HL-60 (cell line): ENCODE measurements around the gene PSMG2.

GRCh38 chr18:9254484-9255065, 80.0 kb upstream of the TWSG1 start:
- RRBS, result no CpG with 5 or more reads among the region's 2 CpGs

- RRBS, result no CpG with 5 or more reads among the region's 11 CpGs
Observed at GRCh38 chr18:9513019-9513494, 37.7 kb downstream of the RALBP1 start.

GRCh38 chr18:9569582-9570244, 44.6 kb downstream of the PPP4R1 start:
- RRBS, result no CpG with 5 or more reads among the region's 3 CpGs

DNA sequence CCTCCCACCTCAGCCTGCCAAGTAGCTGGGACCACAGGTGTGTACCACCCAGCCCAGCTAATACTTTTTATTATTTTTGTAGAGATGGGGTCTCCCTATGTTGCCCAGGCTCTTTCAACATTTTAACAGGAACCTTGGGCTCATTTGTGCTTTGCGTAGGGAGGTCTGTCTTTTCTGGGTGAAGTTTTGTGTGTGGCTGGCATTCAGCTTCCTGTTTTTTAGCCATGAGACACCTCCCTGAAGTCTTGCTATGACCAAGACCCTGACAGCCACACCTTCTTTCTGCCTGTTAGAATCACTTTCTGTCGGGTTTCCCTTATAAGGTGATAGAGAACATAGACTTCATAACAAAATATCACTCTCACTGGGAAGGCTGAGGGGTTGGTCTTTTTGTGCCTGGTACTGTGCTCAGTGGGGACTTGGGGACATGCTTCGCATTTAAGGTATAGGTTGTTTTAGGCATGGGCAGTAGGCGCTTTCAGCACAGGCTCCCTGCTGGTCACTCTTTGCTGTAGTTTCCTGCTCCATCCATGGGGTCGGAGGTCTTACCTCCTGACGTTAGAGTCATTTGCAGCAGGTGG, 3.5 kb downstream of the RAB31 start:
- RRBS, result no CpG with 5 or more reads among the region's 6 CpGs

DNA sequence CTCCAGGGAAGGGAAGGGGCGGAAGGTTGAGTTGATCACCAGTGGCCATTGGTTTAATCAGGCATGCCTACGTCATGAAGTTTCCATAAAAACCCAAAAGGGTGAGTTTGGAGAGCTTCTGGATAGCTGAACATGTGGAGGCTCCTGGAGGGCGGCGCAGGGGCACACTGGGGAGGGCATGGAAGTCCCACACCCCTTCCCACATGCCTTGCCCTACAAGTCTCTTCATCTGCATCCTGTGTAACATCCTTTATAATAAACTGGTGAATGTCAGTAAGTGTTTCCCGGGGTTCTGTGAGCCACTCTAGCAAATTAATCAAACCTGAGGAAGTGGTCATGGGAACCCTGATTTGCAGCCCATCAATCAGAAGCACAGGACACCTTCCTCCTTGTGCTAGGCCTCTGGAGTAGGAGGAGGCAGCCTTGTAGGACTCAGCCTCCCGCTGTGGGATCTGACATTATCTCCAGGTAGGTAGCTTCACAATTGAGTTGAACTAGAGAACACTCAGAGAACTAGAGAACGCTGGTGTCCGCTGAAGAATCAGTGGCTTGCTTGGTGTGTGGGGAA, 30.4 kb downstream of the RAB31 start:
- RRBS, result no CpG with 5 or more reads among the region's 8 CpGs

- RRBS, result no CpG with 5 or more reads among the region's 17 CpGs
Observed at GRCh38 chr18:9806891-9807590, 78.7 kb upstream of the TXNDC2 start.

DNA sequence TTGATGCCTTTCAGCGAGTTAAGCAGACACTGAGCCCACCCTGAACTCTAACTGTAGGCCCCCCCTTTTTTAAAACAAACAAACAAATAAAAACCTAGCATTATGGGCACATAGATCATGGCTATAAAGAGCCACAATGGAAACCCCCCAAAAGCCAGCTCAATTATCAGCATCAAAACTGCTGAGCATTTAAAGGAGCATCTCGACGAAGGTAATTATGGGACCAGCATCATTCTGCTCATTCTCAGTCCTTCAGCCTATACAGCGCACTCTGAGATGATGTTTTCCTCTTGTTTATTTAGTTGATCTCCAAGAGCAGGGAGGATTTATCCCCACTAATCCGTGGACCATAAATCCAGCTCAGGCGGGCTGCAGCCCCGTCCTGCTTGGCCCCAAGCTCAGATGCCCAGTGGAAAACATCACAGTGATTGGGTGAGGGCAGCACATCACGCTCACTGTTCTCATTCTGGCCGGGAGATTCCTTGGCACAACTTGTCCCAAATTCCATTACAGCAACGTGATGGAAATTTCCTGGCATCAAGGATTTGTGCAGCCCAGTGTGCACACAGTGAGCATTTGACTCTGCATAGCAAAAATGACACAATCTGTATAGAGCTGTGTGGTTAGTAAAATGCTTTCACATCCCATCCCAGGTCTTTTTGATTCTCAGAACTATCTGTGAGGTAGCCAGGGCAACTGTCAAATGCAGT, 96.7 kb downstream of the VAPA start:
- RRBS, result no CpG with 5 or more reads among the region's 10 CpGs

- RRBS, result no CpG with 5 or more reads among the region's 7 CpGs
Observed at GRCh38 chr18:10068137-10068704, 154.4 kb downstream of the VAPA start.

GRCh38 chr18:10414227-10414513, 40.3 kb upstream of the APCDD1 start:
- RRBS, result 96% methylated on average over 3 of the region's 14 CpGs

DNA sequence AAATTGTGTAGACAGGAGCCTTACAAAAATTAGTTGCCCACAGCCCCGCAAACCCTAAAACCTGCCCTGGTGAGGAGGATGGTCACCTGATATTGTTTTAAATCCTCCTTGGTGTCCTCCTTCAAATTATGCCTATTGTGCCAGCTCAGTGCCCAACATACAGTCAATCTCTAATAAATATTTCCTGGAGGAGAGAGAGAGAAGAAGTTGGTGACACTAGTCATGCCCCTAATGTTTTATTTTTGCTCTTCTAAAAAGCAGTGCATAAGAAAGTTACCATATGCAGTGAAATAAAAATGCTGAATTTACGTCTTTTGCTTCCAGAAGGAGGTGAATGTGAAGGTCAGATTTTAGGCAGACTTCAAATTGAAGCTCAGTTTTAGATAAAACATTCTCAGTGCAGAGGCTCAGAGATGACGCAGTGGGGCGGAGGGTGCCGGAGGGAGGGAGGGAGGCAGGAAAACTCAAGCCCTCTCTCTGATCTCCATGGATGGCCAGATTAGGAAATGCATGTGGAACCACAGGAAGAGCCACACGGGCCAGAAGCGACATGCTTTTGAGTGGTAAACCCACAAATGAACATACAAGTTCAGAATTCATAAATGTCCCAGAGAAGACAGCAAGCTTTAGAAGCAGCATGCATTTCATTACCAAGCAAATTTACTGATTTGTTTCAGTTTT, 30.0 kb upstream of the APCDD1 start:
- RRBS, result no CpG with 5 or more reads among the region's 7 CpGs

GRCh38 chr18:10454797-10455729, 628 bp downstream of the APCDD1 start:
- RRBS, result 4% methylated on average over 23 of the region's 74 CpGs

DNA sequence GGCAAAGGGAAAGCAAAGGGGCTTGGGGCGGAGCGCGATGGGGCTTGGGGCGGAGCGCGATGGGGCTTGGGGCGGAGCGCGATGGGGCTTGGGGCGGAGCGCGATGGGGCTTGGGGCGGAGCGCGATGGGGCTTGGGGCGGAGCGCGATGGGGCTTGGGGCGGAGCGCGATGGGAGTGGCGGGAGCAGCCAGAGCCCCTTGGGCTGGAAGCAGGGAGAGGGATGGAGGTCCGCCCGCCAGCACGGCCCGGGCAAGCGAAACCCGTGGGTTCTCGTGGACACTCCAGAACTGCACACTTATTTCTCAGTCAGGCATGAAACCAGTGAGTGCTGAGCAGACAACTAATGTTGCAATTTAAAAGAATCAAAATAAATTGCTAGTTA, 81.7 kb downstream of the NAPG start:
- RRBS, result no CpG with 5 or more reads among the region's 29 CpGs

DNA sequence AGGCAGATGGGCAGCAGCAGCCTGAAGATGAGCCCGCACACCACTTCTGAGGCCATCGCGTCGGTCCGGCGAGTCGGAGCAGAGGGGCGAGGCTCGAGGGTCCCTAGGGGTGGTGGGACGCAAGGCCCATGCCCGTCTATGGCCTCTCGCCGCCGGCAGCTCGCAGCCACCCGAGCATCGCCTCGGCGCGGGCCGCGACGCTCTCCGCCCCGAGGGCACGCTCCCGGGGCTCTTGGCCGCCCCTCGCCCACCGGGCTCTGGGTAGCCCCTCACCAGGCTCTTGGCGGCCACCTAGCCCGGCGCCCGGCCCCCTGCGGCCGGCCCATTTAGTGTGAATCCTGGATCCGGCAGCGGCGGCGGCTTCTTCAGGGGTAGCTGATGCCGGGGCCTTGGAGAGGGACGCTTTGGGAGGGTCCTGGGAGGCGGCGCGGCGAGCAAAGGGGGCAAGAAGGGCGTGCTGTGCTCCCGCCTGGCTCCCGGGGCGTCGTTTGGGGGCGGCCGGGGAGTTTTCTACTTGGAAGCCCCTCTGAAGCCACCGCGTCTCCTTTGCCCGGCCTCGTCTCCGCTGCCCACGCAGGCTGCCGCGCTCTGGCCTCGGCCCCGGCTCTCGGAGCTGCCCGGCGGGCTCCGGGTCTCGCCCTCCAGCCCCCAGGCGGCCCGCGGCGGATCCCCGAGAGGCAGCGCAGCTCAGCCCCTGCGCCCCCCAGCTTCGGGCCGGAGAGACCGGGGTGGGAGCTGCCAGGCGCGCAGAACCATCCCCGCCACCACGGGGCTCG, 648 bp downstream of the PIEZO2 start:
- RRBS, result 32% methylated on average over 58 of the region's 83 CpGs

DNA sequence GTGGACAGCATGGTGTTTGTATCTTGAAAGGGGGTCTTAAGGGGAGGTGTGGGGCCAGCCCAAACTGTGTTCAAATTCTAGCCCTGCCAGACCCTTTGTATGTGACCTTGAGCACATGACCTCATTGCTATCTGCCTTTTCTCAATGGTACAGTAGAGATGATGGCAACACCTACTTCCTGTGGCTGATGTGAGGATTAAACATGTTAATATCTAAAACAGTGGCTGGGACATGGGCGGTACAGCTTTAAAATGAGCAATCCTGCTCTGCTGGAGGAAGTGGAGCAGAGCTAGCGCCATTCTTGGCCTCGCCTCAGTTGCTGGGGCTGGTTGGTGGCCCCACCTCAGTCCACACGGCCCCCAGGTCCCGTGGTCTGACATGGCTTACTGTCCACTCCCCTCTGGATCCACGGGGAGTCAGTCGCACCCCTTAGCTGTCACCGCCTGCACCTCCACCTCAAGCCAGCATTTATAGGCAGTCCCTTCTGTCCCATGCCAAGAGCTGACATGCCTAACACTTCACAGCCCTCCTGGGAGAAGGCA, 71.8 kb downstream of the GNAL start:
- RRBS, result no CpG with 5 or more reads among the region's 8 CpGs

GRCh38 chr18:12455438-12455938, 47.8 kb downstream of the PRELID3A start:
- RRBS, result no CpG with 5 or more reads among the region's 7 CpGs

DNA sequence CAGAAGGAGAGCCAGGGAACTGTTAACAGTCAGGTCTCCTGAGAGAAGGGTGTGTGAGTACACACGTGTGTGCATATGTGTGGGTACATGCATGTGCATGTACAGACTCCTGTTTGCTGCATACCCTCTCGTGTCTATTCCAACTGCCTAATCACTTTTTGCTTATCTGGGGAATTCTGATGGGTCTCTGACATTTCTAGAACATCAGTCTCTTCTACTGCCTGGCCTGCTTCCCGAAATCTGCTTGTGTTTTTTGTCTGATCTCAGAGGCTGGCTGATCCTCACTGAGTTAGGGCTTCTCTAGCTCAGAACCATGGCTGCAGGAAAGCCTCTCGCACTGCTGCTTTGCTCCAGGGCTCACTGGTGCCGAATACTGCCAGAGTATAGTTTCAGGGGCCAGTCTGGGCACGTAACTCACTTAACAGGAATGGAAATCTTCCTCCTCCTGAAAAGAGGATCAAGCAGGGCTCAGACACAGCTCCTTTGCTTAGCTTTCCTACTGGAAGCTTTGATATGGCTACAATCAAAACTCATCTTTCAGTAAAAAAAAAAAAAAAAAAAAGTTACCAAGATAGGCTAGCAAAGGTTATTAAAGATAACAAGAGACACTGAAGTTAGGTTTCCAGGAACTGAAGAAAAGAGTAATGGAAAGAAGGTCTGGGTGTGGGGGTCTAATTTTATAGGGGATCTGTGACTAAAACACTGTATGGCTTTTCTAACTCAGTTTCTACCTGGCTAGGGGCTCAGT, 63.0 kb downstream of the PRELID3A start:
- RRBS, result no CpG with 5 or more reads among the region's 6 CpGs

- RRBS, result no CpG with 5 or more reads among the region's 4 CpGs
Observed at GRCh38 chr18:12544457-12544656, 113.5 kb downstream of the SPIRE1 start.

DNA sequence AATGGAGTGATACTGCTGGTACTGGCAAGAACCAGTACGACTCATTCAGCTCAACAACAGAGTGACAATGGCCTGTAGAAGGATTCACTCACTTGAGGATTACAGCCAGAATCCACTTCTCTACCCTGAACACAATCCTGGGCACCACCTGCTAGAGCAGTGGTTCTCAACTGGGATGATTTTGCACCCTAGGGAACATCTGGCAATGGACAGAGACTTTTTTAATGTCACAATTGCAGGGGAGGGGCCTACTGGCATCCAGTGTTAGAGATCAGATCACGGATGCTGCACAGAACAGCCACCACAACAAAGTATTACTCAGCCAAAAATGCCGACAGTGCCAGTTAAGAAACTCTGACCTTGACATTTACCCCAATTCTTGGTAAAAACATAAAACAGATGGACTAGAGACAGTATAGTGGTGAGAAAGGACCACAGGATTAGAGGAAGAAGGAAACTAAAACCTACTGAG, 5.0 kb downstream of the SPIRE1 start:
- RRBS, result no CpG with 5 or more reads among the region's 3 CpGs

DNA sequence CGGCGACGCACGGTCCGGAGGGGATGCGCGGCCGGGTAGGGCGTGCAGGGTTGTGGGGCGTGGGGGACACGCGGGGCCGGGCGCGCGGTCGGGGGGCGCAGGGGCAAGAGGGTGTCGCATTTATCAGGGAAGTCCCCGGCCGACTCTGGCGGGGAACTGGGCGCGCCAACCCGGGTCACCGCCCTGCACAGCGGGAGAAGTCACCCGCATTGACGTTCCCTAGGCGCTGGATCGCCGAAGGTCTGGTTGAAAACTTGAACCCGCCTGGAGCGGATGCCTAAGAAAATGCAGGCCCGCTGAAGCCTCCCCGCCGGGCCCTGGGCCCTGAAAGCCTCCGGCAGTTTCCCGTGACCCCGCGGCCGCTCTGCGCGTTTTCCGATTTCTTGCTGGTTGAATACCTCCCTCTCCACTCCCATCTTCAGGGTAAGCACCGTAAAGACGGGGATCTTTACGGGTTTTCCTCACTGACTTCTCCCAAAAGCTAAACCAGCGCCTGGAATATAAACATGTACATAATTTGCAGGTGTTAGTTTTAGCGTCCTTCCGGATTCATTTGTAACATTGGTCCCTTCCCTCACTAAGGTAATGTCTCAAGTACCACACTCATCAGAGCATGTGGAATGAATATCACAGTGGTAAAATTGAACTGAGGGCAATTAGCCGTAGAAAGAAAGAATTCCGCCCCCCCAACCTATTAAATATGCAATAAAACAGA, 601 bp upstream of the SPIRE1 start:
- RRBS, result 8% methylated on average over 23 of the region's 53 CpGs

DNA sequence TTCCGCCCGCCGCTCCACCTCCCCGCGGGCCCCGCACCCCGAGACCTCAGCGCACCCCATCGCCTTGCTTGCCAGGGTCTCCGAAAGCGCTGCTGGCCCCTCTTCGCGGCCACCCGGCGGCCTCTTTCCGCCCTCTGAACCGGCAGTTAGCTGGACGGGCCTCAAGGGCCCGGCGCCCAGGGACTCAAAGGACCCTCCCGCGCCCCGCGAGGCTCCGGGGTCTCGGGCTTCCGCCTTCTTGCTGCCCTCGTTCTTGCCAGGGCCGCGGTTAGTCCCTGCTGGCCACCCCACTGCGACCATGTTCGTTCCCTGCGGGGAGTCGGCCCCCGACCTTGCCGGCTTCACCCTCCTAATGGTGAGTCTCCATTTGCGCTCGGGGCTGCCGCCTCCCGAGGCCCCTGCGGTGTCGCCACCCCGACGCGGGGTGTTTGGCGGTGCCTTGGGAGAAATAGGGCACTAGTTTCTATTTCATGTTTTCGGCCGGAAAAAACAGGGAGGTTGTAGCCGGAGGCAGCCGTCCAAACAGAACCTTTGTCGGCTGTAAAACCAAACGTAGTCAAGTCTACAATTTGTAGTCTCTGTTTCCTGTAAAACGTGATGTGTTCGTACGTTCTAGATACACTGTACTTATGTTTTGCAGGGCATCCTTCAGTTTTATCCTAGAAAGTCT, at the start of gene PSMG2:
TSS of gene PSMG2 (plus strand) at position 233 of the 670 bp plus-strand sequence.
- RRBS, result 2% methylated on average over 15 of the region's 55 CpGs